Right ventricle myocardium (tissue), 1 donor: ENCODE results near the gene PHACTR3.

DNA sequence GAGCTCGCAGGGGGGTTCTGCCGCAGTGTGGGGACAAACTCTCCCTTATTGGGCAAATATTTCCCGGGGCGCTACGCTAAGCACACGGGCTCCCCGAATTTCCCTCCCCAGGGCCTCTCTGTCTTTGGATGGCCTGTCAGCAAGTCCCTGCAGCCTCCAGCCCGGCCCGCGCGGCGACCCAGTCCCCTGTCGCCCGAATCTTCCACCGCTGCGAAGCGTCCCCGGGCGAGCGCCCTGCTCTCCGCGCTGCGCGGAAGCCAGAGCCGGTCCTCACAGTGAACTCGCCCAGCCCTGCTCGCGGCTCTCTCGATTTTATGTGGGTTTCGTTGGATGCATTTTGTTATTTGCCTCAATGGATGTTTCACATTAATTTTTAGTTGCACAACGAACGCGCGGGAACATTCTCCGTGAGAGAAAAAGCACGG, 1.6 kb upstream of the STX16 start:
- PRO-cap, 2 experiments: peak in 2 of 2 experiments; most common plus-strand start position 239 of the sequence (in 2); most common minus-strand start position 202 of the sequence (in 1)

DNA sequence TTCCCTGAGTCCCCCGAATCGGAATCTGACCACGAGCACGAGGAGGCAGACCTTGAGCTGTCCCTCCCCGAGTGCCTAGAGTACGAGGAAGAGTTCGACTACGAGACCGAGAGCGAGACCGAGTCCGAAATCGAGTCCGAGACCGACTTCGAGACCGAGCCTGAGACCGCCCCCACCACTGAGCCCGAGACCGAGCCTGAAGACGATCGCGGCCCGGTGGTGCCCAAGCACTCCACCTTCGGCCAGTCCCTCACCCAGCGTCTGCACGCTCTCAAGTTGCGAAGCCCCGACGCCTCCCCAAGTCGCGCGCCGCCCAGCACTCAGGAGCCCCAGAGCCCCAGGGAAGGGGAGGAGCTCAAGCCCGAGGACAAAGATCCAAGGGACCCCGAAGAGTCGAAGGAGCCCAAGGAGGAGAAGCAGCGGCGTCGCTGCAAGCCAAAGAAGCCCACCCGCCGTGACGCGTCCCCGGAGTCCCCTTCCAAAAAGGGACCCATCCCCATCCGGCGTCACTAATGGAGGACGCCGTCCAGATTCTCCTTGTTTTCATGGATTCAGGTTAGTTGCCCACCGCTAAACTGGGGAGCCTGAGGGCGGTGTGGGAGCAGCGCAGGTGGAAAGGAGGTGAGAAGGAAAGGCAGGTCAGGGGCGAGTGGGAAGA, 50.8 kb upstream of the GNAS start:
- PRO-cap, 2 experiments: no peak in any of the 2 experiments

- PRO-cap, 2 experiments: peak in 2 of 2 experiments; most common minus-strand start chr20:58852854 (in 2)
Observed at GRCh38 chr20:58852318-58853044, 38.7 kb upstream of the GNAS start.

DNA sequence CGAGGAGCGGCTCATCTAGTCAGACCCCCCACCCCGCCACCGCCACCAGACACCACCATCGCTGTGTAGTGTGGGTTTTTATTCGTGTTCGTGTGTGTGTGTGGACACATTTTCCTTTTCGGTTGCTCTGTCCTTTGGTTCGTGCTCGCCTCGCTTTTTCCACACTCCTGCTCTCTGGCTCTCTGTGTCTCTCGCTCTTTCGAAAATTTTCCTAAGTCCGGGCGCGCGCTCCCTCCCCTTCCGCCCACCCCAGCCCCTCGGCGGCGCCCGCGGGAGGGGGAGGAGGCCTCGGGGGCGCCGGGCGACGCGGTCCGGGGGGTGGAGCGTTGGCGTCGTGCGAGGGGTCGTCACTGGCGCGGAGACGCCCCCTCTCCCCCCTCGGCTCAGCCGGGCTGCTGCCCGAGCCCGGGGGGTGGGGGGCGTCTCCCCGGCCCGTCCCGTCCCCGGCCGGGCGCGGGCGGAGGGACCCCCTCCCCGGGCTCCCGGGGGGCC, 455 bp upstream of the GNAS start:
- PRO-cap, 2 experiments: peak in 2 of 2 experiments; most common plus-strand start position 350 of the sequence (in 1); most common minus-strand start position 186 of the sequence (in 2)

GRCh38 chr20:58992962-58994060, 12.3 kb downstream of the NELFCD start:
- PRO-cap, 2 experiments: no peak in any of the 2 experiments

DNA sequence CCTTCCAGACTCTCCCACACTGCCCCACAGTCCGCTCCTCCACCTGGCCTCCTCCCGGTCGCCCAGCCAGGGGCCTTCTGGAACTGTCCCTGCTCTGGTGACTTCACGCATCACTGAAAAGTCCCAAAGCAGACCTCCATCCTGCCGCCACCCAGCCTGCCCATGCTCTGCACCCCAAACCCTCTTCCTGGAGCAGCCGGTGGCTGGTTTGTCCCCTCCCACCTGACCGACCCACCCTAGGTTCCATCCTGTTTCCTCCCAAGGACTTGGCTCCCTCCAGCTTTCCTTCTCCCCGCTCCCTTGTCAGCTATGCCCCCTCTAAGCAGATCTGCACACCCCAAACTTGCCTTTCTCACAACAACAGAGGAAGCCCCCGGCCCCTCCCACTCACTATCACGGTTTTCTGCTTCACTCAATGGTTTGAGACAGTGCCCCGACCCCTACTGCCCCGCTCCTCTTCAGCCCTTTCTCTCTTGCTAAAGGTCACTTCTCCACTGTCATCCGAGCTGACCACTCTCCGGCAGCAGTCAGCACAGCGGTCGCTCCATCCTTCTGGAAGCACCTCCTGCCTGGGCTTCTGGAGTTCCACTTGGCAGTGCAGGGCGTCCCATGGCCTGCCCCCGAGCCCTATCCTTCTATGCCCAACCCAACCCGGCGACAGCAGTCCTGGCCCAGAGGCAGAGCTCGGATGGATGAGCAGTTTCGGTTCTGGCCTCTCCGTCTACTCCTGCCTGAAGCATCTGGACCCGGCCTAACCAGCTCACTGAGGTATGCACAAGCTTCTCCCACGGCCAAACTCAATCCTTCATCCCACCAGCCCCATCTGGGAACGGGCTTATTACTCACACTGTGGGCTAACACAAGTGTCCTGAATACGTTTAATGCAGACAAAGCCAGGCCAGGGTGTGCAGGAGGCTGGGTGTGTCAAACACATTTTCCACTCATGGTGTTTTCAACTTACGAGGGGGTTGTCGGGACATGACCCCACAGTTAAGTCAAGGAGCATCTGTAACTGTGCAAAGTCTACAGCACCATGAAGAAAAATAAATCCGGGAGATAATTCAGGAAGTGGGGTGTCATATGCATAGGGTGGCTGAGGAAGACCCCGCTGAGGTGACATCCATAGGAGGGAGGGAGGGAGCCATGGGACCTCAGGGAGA, 4.1 kb downstream of the CTSZ start:
- PRO-cap, 2 experiments: no peak in any of the 2 experiments

DNA sequence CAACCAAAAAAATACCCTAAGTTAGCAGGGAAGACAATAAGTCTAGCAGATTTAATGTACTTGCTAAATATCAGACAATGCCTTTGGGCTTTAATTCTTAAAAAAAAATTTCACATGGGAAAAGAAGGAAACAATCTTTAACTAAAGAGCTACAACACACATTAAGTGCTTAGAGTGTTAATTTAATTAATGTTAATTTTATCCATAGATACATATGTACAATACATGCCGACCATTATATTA, 325 bp downstream of the TUBB1 start:
- PRO-cap, 2 experiments: no peak in any of the 2 experiments

GRCh38 chr20:59146375-59147684, 16.8 kb upstream of the ZNF831 start:
- PRO-cap, 2 experiments: peak in 2 of 2 experiments; most common plus-strand start chr20:59146914 (in 1); most common minus-strand start chr20:59147360 (in 2)

DNA sequence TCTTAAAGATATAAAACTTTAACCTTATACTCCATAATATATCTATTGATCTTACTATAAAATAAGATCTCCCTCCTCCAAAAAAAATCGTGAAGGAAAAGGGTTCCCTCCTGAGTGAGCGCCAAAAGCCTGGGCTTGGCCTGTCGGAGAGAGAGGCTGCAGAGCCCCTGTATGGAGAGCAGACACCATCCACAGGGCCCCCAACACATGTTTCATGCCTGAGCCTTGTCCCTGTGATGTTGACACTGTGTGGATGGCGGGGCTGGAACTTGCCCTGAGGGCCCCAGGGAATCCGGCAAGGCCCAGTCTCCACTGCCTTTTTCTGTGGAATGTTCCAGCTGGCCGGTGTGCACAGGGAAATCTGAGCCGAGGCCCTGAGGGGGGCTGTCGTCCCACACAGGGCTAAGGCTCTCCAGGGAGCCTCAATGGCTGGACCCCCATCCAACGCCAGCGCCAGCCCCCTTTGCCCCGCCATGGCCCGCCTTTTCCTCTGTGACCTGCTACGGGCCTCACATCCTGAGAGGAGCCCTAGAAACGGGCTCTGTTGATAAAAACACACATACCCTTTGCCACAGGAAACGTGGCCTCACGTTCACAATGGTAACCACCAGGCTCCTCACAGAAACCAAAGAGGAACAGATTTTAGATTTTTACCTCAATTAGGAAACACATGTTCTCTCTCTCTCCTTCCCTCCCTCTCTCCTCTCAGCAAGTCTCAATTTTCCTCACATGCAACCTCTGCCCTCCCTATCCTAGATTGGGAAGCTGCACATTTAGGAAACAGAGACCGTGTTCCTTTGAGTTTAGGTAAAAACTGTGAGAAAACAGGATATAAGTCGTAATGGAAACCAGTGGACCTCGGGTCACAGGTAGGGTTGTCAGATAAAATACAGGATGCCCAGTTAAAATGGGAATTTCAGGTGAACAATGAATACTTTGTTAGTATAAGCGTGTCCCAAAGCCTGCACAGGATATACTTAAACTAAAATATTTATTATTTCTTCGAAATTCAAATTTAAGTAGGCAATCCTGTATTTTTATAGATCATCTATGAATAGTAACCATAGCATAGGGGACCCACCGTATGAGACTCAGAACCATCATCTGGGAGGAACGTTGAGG, 13.8 kb upstream of the ZNF831 start:
- PRO-cap, 2 experiments: peak in 1 of 2 experiments; most common minus-strand start position 427 of the sequence (in 1)

GRCh38 chr20:59577199-59577797, 27.0 kb upstream of the PHACTR3 start:
- PRO-cap, 2 experiments: peak in 2 of 2 experiments; most common plus-strand start chr20:59577476 (in 2); most common minus-strand start chr20:59577329 (in 2)

DNA sequence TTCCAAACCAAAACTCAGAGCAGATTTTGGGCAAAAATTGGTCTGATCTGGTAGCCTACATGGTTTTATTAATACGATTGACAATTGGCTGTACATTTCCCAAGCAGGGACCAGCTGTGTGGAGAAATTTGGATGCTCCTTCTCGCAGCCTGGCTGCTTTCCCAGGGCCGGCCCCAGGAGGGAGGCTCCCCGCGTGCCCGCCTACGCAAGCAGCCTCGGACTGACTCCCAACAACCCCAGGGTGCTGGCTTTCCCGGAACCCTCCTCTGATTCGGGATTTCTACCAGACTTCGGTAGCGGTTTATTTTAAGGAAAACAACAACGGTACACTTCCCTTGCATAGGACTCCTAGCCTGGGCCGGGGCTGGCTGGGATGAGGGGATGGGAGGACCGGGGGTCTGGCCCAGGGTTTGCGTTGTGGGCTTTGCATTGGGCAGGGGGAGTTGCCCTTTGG, 20.9 kb upstream of the PHACTR3 start:
- PRO-cap, 2 experiments: peak in 1 of 2 experiments; most common plus-strand start position 212 of the sequence (in 1)

- PRO-cap, 2 experiments: no peak in any of the 2 experiments
Observed at GRCh38 chr20:59603711-59604576, at the start of gene PHACTR3. Gene PHACTR3 (plus strand): TSS chr20:59604540.

DNA sequence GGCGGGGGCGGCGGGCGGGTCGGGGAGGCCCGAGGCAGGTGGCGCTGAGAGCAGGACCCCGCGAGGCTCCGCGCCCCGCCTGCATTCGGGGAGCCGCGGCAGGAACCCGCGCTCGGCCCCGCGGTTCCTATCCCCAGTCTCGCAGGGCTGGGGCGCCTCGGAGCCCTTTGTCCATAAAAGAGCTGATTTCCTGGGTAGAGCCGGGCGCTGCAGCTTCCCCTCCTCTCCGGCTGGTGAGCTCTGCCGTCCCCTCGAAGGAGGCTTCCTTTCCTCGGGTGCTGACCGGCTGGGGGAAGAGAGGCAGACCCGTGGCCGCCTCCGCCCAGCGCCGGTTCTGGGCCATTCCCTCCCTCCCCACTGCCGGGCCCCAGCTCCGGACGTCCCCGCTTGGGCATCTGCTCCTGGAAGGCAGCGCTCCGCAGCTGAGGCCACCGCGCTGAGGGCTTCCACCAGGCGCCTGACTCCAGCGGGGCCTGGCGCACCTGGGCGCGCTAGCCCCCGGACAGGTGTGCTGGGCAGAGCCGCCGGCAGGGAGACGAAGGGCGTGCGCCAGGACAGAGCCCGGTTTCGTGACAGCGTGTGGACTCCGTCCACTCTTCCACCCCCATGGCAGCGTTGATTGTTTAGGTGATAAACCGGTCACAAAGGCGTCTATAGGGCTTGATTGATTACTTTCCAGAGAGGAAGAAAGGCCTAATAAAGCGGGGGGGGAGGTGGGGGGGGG, 966 bp downstream of the PHACTR3 start:
- PRO-cap, 2 experiments: peak in 1 of 2 experiments; most common minus-strand start position 336 of the sequence (in 1)

DNA sequence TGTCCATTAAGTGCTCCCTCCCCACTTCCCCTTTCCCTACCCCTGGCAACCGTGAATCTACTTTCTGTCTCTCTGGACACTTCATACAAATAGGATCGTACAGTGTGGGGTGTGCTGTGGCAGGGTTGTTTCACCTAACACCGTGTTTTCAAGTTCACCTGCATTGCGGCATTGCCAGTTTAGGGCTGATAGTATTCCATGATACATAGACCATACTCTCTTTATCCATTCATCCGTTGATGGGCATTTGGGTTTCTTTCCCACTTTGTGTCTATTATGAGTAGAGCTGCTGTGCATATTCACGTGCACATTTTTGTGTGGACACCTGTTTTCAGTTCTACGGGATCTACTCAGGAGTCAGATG, 118.9 kb downstream of the PHACTR3 start:
- PRO-cap, 2 experiments: no peak in any of the 2 experiments

- PRO-cap, 2 experiments: no peak in any of the 2 experiments
Observed at GRCh38 chr20:59823573-59823899, 109.9 kb downstream of the SYCP2 start.

- PRO-cap, 2 experiments: no peak in any of the 2 experiments
Observed at GRCh38 chr20:59830698-59831689, 102.4 kb downstream of the SYCP2 start.

DNA sequence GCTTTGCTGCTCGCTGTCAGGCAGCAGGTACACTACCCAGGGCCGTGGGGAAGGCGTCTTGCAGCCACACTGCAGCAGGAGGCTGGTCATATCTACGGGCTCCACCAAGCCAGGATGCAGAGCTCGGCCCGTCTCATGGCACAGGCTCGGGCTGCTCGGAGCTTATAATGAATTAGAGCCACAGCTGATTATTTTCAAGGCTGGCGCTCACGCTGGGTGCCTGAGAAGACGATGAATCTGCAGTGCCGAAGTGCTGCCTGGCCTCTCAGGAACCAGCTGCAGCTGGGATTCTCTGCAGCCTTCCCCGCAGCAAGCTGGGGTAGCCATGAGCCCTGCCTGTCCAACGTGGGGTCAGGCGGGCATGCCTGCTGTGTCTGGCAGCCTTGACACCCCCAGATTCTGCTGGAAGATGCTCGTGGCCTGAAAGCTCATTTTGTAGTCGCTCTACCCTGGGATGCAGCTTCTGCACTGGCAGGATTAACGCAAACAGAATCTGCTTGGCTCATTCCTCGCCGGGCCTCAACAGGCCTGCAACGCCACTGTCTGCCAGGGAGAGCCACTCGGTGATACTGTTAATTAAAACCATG, 104.2 kb downstream of the CDH26 start:
- PRO-cap, 2 experiments: no peak in any of the 2 experiments

GRCh38 chr20:60201953-60202455, 243.8 kb downstream of the CDH26 start:
- PRO-cap, 2 experiments: peak in 1 of 2 experiments; most common minus-strand start chr20:60202134 (in 1)

GRCh38 chr20:60751610-60751814, 500.5 kb upstream of the CDH4 start:
- PRO-cap, 2 experiments: no peak in any of the 2 experiments

DNA sequence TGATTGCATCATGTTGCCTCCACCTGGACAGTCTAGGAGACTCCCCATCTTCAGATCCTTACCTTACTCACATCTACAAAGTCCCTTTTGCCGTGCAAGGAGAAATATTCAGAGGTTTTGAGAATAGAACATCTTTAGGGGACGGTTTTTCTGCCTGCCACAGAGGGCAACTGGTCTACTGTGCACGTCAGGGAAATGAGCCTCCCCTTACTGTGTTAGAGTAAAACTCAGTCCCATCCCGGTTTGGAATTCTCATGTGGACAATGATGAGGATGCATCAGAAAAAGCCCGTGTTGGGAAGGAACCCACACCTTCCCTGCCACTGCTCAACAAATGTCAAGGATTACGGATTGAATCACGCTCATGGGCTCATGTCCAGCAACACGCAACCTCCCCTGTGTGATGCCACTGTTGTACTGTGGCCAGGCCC, 459.7 kb upstream of the CDH4 start:
- PRO-cap, 2 experiments: no peak in any of the 2 experiments